Brain (tissue), 1 donor: ENCODE data around the genes RPP30, ANKRD1 and FGFBP3.

GRCh38 chr10:89475261-89476125, 59.9 kb downstream of the SLC16A12 start:
- RRBS = no CpG with 5 or more reads among the region's 7 CpGs

DNA sequence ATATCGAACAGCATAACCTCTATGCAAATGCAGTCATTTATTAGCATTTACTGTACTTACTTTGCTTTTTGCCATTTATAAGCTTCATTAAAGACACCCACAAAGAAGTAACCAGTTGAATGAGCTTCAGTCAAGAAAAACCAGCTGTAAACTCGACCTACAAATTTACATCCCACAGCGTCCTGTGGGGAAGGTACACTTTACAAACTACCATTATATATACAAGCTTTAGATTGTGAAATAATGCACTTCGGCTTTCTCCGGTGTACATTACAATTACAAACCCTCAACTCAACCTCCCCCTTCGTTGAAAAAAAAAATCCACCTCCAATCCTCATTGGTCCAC, 1.4 kb downstream of the PANK1 start:
- RRBS = 0% methylated on average over 1 of the region's 6 CpGs

- RRBS = no CpG with 5 or more reads among the region's 7 CpGs
Observed at GRCh38 chr10:89702037-89702455, 656 bp downstream of the KIF20B start.

DNA sequence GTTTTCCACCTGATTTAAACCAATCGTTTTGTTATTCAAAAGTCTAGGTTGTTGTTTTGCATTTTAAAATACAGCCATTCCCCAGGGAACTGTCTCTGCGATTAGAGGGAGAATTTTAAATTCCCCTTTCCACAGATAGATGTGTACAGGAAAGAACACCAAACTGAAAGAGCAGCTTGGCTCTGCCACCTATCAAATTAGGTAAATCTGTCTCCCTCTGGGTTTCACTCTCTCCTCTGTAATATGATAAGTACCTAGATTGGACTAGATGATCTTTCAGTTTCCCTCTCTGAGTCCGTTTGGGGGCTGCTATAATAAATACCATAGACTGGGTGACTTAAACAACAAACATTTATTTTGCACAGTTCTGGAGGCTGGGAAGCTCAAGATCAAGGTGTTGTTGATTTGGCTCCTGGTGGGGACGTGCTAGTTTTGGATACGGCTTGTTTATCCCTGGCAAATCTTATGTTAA, 186.0 kb downstream of the KIF20B start:
- RRBS = no CpG with 5 or more reads among the region's 5 CpGs

GRCh38 chr10:90871774-90872760, at the start of gene RPP30:
Gene RPP30, plus strand, starts transcription at chr10:90871974.
- RRBS = 2% methylated on average over 5 of the region's 44 CpGs

DNA sequence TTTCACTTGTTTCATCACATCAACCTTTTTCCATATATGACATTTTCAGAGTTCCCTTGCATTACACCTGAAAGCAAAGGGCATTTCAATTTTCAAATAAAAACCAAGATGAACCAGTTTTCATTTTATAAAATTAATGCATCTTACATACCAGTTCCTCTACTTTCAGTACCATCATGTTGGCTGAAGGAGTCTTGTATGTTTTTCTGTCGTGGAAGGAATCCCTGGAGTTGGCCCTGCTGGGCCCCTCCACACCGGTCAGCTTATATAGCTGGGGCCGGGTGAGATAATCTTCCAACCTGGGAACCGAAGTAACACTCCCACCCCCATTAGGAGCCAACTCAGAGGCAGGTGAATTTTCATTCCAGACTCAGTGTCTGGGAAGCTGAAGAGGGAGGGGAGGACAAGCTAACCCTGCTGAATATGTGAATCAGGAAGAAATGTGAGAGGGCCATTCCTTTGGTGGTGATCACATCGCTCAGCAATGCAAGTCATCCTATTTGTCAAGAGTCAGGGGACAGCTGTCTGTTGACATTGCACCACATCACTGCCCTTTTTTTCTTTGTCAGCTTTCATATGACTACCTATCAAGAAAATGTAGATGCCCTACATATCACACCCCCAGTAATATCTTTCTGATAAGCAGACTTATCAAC, at the start of gene ANKRD1:
Gene ANKRD1 (minus strand): TSS at position 238 of the 656 bp plus-strand sequence.
- RRBS = no CpG with 5 or more reads among the region's 5 CpGs

GRCh38 chr10:91006465-91006834, 85.6 kb upstream of the ANKRD1 start:
- RRBS = no CpG with 5 or more reads among the region's 1 CpG

DNA sequence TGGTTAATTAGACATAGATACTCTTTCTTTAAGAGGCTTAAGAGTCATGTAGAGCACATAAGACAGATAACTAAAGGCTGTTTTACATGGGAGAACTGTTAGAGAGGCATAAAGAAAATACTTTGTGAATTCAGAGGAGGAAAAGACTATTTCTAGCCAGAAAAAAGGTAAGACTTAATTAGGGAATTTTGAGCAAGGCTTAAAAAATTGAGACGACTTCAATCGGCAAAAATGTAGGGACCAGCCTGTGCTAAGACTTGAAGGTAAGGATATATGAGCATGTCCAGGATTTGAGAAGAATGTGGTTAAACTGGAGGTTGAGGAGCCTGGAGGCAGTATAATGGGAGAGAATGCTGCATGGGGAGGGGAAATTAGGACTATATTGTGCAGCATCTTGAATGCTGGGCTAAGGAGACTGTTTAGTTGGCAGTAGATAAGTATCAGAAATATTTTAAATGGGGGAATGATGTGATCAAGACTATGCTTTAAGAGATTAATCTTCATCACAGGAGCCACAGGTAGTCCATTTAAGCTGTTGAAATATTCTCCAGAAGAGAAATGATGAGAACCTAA, 53.1 kb upstream of the PCGF5 start:
- RRBS = no CpG with 5 or more reads among the region's 2 CpGs

DNA sequence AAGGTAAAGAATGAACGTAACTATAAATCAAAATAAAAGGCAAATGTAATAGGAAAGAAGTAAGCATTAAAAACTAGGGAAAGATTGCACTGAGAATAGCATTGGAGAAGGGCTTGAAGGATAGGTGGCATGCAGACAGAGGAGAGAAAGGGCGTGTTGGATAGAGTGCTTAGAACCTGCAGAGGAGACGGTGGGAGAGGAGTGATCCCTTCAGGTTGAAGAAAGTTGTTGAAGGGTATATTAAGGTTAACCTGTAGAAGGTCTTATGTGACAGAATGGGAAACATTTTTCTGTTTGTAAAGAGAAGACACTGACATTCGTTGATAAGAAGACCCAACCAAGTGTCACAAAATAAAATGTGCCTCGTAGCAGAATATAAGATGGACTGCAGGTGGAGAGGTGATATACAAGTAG, 1.4 kb downstream of the PCGF5 start:
- RRBS = no CpG with 5 or more reads among the region's 5 CpGs

GRCh38 chr10:91349186-91349965, 60.8 kb upstream of the HECTD2 start:
- RRBS = no CpG with 5 or more reads among the region's 3 CpGs

- RRBS = no CpG with 5 or more reads among the region's 4 CpGs
Observed at GRCh38 chr10:91690412-91690830, 57.5 kb upstream of the PPP1R3C start.

DNA sequence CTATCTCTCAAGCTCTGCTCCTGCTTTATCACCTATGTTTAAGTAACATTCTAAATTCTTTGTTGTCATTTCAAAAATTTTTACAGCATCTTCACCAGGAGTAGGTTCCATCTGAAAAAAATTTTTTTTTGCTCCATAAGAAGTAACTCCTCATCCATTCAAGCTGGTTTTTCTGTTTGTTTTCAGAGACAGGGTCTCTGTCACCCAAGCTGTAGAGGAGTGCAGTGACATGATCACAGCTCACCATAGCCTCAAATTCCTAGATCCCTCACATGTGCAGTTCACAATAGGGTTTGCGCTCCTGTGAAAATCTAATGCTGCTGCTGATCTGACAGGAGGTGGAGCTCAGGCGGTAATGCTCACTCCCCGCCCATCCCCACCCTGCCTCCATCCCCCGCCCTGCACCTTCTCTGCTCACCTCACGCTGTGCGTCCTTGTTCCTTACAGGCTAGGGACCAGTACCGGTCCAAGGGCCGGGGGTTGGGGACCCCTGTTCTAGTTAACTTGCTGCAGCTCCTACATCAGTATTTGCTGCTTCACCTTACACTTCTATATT, 2.1 kb upstream of the TNKS2 start:
- RRBS = no CpG with 5 or more reads among the region's 8 CpGs

DNA sequence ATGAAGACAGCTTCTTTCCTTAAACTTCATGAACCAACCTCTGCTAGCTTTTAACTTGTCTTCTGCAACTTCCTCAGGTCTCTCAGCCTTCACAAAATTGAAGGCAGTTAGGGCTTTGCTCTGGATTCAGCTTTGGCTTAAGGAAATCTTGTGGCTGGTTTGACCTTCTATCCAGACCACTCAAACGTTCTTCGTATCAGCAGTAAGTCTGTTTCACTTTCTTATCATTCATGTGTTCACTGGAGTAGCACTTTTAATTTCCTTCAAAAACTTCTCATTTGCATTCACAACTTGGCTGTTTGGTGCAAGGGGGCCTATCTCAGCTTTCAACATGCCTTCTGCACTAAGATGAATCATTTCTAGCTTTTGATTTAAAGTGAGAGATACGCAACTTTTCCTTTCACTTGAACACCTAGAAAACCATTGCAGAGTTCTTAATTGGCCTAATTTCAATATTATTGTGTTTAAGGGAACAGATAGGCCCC, 1.5 kb upstream of the TNKS2 start:
- RRBS = no CpG with 5 or more reads among the region's 3 CpGs

- RRBS = no CpG with 5 or more reads among the region's 7 CpGs
Observed at GRCh38 chr10:91821231-91822172, 23.3 kb downstream of the TNKS2 start.

- RRBS = no CpG with 5 or more reads among the region's 12 CpGs
Observed at GRCh38 chr10:91909352-91909893, at the start of gene FGFBP3. Gene FGFBP3, minus strand, starts transcription at chr10:91909486.

DNA sequence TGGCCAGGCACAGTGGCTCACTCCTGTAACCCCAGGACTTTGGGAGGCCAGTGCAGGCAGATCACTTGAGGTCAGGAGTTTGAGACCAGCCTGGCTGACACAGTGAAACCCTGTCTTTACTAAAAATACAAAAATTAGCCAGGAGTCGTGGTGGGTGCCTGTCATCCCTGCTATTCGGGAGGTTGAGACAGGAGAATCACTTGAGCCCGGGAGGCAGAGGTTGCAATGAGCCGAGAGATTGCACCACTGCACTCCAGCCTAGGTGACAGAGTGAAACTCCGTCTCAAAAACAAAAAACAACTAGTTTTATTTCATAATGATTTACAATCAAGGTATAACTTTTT, 51.0 kb downstream of the BTAF1 start:
- RRBS = no CpG with 5 or more reads among the region's 5 CpGs

DNA sequence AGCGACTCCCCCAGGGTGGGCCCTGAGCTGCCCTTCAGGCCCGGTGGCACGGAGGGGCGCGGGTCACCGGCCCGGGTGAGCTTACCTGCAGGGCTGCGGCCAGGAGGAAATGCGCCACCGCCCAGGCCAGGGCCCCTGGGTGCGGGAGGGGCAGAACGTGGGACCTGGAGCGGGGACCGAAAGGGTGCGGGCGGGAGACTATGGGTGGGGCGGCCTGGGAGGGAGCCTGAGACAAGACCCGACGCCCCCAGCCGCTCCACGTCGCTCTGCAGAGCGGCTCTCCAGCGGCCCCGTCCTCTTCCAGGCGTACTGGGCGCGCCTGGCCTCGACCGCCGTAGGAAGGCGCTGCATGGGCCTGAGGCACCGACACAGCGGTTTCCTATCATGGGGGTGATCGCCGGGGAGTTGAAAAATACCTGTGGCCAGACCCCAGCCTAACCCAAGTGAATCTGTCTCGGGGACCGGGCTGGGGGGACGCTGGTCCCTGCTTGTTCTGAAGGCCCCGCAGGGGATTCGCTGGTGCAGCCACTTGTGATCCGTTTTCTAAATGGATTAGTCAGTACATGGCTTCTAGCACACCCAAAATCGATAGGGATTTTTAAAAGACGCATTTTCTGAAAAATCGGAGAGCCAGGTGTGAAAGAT, 122.3 kb downstream of the BTAF1 start:
- RRBS = 49% methylated on average over 3 of the region's 45 CpGs

DNA sequence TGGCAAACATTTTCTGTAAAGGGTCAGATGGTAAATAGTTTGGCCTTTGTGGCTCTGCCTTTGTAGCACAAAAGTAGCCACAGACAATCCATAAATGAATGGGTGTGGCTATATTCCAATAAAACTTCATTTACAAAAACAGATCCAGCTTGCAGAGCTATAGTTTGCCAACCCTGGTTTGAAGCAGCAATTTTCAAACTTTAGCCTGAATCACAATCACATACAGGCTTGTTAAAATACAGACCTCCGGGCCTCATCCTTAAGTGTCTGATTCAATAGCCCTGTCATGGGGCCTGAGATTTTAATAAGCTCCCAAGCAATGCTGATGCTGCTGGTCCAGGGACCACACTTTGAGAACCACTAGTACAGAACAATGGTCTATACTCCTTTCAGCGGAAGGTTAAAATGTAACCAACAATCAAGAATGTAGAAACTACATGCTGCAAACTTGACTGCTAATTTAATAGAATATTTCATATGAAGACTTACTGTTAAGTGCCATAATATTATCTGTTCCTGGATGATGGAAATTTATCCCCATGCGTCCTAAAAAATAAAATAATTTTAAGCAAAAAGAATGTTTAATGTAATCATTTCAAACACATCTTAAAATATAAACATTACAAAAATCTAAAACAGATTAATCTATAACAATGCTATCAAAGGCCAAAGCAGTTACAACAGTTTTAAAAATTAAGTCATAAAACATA, 110.2 kb downstream of the CPEB3 start:
- RRBS = no CpG with 5 or more reads among the region's 3 CpGs